UCH-1 (cell line): ENCODE measurements around a stretch of chr10.

DNA sequence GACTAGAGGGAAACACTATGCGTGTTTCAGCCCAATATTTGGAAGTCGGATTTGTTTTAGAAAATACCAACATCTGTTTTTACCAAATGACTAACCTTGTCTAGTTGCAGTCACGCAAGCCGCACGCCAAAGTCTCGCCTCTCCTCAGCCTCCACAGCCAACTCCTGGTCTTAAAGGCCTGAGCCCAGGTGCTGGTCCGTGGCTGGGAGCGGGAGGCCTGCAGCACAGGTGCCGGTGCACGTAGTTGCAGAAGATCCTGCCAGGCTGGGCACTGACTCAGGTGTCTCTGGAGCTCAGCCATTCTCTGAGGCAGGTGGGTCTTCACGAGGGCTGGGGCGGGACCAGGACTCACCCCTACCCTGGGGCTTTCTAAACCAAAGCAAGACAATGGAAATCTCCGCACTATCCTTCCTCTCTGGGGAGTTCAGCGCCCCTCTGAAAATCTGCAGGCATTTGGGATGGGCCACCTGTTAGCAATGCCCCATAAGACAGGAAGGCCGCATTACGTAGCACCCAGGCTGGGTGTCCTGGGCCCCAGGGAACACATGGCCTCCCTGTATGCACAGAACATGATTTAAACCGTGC is 216.4 kb downstream of the MLLT10 start:
- RRBS: no CpG with 5 or more reads among the region's 17 CpGs

DNA sequence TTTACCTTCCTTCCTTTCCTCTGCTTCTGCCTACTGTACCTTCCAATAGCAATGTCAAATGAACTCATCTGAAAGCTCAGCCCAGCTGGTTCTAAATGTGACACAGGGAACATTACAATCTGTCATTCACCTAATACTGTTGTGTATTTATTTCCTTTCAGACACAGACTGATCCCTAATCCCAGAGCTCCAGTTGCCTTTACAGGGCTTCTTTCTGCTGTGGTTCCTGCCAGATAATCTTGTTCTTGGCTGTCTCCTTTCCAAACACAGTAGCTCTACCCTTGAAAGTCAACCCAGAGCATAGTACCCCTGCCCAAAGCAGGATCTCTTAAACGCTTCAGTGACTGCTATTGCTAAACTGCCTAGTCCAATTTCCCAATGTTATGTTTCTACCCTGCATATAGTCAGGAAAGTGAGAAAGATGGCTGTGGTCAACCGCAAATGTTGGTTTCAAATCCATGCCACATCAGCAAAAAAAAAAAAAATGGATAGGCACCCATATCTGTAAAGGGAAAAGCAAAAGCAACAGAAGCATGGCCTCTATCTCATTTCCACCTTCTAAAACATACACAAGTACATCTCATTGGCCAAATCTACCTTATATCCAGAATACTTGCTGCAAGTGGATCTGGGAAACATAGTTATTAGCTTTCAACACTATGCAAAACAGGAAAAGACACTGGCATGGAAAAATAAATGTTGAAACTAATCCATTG is 59.9 kb downstream of the DNAJC1 start:
- RRBS: no CpG with 5 or more reads among the region's 2 CpGs

GRCh38 chr10:22003791-22004106 is 219 bp upstream of the DNAJC1 start:
- RRBS: no CpG with 5 or more reads among the region's 16 CpGs

DNA sequence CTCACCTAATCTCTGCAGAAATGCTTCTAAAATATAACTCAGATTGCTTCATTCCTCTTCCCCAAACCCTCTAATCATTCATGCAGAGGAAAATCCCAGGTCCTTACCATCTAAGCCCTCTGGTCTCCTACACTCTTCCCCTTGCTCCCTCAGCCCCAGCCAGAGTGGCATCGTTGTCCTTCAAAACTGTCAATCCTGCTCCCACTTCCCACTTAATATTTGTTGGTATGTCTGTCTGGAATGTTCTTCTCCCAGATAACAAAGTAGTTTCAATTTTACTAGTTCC is 27.5 kb upstream of the DNAJC1 start:
- RRBS: no CpG with 5 or more reads among the region's 1 CpG

GRCh38 chr10:22277611-22278085 is 38.5 kb upstream of the COMMD3 start:
- RRBS: no CpG with 5 or more reads among the region's 6 CpGs

- RRBS: no CpG with 5 or more reads among the region's 8 CpGs
Observed at GRCh38 chr10:22566262-22567141, 147.9 kb downstream of the PIP4K2A start.

GRCh38 chr10:22605674-22606743 is 108.4 kb downstream of the PIP4K2A start:
- RRBS: no CpG with 5 or more reads among the region's 8 CpGs

- RRBS: no CpG with 5 or more reads among the region's 6 CpGs
Observed at GRCh38 chr10:22613026-22613402, 101.4 kb downstream of the PIP4K2A start.

DNA sequence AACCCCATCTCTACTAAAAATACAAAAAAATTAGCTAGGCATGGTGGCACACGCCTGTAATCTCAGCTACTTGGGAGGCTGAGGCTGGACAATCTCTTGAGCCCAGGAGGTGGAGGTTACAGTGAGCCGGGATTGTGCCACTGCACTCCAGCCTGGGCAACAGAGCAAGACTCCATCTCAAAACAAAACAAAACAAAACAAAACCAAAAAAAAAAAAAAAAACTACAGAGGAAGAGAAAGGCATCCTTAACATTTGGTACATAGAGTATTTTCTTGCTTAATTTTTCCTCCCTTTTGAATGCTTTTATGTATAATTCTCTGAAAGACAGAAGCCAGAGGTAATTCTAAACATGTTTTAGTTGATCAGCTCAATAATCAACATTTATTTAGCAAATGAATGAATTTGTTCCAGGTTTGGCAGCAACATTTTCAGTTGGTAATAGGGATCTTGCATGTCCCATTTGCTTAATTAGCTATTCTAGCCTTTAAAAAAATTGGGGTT is 27.6 kb upstream of the PIP4K2A start:
- RRBS: no CpG with 5 or more reads among the region's 2 CpGs

- RRBS: 4% methylated on average over 25 of the region's 82 CpGs
Observed at GRCh38 chr10:23192785-23193396, 779 bp downstream of the PTF1A start.

DNA sequence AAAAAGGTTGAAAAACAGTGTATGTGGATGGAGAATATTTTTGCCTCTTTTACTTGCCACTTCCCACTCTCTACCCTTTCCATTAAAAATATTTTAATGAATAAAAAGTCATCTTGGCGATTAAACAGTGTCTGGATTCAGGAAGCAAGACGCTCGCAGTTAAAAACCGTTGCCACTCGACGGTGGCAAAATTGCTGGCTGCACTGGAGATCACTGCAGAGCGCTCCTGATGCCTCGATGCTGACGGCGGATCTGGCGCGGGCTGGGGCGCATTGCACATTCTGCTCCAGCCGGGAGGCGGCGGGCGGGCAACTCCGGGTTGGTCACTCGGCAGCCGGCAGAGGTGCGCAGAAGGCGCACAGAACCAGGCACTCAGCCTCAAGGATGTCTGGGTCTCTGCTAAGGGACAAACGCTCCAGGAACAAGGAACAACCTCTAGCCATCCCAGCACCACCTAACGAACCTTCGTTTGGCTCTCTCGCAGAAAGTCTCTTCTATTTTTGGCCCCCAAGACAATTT is 254.5 kb downstream of the OTUD1 start:
- RRBS: no CpG with 5 or more reads among the region's 26 CpGs

GRCh38 chr10:24119299-24119906 is 89.5 kb upstream of the KIAA1217 start:
- RRBS: no CpG with 5 or more reads among the region's 3 CpGs

DNA sequence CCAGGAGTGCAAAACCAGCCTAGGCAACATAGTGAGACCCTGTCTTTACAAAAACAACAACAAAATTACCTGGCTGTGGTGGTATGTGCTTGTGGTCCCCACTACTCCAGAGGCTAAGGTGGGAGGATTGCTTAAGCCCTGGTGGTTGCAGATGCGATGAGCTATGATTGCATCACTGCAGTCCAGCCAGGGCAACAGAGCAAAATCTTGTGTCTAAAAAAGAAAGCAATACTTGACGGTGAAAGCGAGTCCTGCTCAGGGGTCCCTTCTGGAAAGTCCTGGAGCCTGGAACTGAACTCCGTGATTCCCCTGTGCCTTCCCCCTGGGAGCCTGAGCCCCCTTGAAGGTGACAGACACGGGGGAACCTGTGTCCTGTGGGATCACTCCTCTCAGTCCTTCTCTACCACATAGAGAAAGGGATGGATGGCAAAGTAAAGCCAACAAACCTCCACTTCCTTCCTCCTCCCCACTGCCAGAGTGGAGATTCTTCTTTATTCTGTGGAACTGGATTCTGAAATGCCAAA is 50.5 kb downstream of the KIAA1217 start:
- RRBS: no CpG with 5 or more reads among the region's 5 CpGs

DNA sequence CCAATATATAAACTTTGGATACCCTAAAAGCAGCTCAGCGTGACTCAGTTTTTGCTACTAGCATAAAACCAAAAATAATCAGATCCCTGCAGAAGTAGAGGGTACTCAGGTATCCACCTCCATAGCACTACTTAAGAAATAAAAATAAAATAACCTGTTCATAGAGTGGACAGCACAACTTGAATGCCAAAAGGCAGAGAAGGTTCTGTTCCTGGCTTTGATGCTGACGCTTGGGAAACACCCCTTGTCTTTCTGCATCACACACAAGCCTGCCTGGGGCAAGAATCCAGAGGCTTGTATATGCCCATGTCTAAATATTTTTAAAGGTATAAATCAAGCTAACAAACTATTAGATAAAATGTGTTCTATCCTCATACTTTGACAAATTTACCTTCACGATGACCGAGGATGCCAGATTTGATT is 207.3 kb downstream of the KIAA1217 start:
- RRBS: no CpG with 5 or more reads among the region's 4 CpGs

- RRBS: no CpG with 5 or more reads among the region's 5 CpGs
Observed at GRCh38 chr10:24585773-24586397, 137.8 kb downstream of the ARHGAP21 start.

DNA sequence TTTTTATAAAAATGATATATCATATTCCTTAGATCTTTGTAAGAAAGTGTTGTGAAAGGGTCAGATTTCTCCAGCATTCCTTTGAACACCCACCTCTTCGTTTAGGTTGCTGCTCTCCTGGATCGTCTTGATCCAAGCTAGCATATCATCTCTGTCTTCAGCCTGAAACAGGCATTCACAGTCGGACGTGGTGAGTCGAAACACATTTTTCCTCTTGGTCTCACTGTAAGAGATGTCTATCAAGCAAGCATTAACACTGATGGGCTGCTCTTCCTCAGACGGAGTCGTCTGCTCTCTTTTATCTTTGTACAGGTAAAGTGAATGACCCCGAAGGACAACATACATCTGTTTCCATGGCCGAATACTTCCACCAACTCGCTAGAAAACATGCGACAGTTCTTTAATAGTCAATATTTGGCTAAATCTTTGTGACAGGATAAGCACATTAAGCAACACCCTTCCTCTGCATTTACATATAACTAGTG is 123.1 kb downstream of the ARHGAP21 start:
- RRBS: no CpG with 5 or more reads among the region's 11 CpGs

DNA sequence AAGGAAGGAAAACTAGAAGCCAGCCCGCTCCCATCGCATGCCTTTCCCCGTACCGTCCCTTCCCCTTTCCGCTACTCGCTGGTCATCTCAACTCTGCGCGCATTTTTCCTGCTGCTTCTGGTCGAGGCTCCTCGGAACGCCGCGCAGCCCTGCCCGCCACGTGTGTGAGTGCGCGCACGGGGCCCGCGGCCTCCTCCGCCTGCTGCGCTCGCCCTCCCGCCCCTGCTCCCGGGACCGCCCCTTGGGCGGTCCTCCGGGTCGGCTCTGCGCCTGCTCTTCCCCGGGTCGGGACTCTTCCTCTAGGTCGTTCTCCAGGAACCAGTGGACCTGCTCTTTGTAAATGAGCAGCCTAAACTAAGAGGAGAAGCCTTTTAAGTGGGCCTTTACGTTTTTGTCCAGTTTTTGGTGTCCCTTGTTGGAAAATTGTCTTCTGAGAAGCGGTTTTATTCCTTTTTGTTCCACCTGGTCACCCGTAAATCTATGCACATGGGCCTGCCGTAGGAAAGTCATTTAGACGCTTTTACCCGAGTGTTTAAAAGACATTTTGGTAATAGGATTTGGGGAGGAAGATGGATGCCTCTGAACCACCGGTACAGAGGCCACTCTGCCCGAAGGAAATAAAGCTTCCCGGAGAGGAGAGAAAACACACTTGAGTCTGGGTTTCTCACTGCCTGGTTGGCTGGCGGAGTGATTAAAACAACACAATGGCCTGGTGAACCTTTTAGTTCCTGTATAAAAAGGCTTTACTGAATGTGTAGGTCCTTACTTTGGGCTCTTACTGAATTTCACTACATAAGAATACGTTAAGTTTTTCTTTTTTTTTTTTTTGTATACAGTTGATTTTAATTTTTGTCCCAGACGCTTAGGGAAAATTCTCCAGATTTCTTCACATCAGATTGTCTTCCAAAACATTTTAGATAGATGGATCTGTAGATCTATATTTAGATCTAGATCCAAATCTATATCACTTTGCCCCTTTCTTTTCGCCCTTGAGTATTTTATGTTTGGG is 700 bp downstream of the THNSL1 start:
- RRBS: 0% methylated on average over 1 of the region's 46 CpGs

DNA sequence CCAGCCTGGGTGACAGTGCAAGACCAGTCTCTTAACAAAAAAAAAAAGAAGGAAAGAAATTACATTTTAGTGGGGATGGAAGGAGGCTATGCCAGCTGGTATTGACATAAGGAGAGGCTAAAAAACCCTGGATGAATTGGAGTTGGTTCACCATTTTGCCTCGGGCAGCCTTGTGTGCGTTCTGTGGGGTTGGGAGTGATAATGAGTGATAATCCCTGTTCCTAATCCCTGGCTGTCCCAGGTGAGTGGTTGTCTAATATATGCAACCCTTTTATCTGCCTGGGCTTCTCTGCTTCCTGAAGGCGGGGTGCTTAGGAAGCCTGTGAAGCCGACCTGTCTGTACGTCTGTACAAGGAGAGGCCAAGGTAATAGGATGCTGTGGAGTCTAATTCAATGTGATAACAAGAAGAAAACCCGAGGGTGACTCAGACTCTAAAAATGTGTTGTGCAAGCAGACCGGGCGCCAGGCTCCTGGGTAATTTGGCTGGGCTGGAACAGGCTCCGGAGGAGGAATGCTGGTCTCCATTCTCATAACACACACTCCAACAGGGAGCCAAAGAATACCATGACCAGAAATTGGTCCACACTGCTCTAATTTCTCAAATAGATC is 43.5 kb downstream of the THNSL1 start:
- RRBS: 9% methylated on average over 3 of the region's 9 CpGs

- RRBS: no CpG with 5 or more reads among the region's 10 CpGs
Observed at GRCh38 chr10:25080830-25081439, 64.5 kb downstream of the THNSL1 start.